Bronchus fibroblast of lung (primary cell): ENCODE measurements around the gene IQCE.

DNA sequence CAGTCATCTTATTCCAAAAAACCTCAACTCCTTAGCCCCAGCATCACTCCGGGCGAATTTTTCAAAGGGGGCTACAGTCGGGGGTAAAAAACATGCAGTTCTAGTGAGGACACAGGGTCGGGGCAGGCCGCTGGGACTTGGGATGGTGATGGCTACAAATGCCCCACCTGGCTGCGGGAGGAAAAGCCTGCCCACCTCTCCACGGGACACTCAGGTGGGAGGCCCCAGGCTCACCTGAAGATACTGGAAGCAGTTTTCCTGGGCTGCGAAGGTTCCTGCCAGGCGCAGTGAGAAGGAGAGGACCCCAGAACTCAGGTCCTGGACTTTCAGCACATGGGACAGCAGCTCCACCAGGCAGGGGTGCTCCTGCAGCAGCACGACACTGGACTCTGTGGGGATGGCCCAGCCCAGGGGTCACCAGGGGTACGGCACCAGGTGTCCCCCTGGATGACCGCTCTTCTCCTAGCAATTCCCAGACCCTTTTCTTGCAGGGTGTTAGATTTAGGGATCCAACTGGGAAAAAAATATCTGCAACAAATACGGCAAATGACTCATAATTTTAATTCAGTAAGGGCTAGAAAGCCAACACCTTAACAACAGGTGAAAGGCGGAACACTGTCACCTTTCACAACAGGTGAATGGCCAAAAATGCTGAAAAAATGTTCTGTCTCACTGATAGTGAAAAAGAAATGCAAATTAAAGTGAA lies 8.1 kb downstream of the BRAT1 start:
- RAMPAGE, long total RNA, result no peak

- RAMPAGE, long total RNA, result no peak
These were observed at the start of gene IQCE for GRCh38 chr7:2558633-2559780. Gene IQCE (plus strand): TSS chr7:2558979.

DNA sequence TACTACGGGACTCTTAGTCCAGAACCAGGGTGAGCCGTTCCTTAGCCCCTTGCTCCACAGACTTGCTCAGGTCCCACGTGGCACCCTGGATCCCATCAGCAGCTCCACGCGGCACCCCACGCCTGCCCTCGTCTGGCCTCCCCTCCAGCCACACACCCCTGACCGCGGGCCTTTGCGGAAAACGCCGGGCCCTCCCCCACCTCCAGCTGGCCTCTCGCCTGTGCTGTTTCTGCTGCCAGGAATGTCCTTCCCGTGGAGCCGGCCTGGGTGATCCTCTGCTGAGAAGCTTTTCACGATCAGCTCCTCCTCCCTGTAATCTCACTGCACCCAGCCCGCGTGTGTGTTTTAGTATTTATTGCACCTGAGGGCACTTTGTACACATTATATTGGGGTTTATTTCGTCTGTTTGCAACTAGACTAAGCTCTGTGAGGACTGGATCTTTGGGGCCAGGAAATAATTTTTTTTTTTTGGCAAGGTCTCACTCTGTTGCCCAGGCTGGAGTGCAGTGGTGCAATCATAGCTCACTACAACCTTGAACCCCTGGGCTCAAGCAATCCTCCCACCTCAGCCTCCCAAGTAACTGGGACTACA lies 10.6 kb upstream of the TTYH3 start:
- RAMPAGE, long total RNA, result no peak

DNA sequence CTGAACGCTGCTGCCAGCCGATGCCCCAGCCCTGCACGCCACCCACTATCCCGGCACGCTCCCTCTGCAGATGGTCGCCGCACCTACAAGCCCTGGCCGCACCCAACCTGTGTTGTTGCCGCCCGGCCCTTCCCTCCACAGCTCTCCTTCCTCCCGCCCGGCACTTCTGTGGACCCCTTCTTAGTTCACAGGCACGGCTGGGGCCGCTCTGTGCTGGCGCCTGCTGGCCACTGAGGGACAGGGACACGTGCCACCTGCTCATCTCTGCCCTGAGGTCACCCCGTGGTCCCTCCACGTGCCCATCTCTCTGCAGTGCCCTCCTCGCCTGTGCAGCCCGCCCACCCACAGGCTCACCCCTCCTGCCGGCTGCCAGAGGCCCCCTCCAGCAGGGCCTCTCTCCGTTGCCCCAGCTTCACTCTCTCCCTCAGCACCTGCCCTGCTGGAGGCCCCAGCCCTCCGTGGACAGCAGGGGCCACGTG lies 26.0 kb upstream of the AMZ1 start:
- RAMPAGE, long total RNA, result no peak

- RAMPAGE, long total RNA, result no peak
These were observed 24.6 kb upstream of the AMZ1 start for GRCh38 chr7:2662973-2664157.

GRCh38 chr7:2667855-2668512 lies 20.0 kb upstream of the AMZ1 start:
- RAMPAGE, long total RNA, result no peak

DNA sequence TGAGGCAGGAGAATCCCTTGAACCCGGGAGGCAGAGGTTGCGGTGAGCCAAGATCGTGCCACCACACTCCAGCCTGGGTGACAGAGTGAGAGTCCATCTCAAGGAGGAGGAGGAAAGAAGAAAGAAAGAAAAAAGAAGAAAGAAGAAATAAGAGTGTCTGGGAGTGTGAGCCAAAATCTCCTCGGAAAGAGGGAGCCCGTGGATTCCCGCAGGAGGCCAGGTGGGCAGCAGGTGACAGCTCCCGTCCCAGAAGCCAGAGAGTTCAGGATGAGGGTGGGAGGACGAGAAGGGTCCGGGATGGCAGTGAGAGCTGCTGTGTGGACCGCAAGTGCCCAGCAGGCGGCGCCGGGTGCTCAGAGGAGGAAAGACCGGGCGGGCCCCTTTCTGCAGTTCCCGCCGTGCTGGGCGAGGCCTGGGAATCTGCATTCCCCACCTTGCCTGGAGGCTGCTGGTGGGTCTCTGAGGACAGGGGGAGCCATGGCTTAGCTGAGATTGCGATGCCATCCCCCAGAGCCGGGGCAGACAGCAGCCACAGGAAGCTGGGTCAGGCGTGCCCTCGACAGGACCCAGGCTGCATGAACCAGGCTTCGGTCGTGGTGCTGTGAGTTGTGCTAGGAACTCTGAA lies 17.1 kb upstream of the AMZ1 start:
- RAMPAGE, long total RNA, result no peak

DNA sequence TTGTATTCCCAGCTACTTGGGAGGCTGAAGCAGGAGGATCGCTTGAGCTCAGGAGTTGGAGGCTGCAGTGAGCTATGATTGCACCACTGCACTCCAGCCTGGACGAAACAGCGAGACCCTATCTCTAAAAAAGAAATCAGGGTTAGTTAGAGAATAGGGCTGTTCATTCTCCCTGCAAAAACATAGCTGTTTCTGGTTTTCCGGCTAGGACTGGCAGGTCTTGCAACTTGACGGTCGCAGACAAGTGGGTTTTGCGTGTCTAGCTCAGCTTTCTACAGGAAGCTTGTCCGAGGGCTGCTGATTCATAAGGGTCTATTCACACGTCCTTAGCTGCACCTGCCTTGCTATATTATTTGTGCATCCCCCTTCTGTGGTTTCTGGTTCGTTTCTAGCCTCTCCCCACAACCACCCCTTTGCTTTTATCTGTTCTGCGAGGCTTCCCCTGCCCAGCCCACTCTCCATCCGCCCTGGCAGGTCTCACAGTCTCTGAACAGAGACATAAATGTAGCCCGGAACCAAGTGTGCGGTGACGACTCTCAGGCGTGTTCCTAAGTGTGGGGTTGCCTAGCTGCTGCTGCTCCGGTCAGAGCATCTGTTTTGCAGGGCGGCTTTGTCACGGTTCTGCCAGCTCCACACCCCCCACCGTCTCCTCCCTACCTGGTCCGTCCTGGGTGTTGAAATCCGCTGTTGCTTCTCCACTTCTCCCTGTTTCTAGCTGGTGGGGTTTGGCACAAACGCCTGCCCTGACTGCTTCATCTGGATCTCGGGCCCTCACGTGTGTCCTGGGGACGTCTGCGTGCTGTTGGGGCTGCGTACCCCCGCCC lies 10.9 kb downstream of the AMZ1 start:
- RAMPAGE, long total RNA, result no peak

GRCh38 chr7:2709483-2710213 lies 21.6 kb downstream of the AMZ1 start:
- RAMPAGE, long total RNA, result no peak

- RAMPAGE, long total RNA, result no peak
These were observed 22.3 kb downstream of the AMZ1 start for GRCh38 chr7:2710259-2710820.

DNA sequence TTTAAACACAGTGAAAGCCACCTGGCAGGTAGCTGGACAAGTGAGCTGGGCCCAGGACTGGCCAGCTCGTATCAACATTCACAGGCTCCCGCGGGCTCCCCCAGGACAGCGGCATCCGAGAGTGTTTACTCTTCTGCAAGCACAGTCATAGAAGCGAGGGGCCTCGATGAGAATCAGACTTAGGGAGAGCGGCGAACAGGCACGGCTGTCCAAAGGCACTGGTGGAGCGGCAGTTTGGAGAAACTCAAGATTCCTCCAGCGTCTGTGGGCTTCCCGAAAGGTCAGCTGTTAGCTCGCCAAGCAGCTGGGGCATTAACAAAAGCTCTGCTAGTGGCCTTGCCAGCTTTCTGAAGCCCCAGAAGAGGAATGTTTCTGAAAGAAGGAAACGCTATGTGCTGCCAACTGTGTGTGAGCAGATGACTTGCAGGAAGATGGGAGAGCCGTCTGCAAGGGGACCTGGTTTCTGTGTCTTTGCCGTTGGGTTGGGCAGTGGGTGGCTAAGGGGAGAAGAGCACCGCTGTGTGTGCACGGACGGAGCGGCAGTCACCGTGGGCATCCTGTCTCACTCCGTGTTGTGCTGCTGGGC lies 41.9 kb downstream of the AMZ1 start:
- RAMPAGE, long total RNA, result no peak

- RAMPAGE, long total RNA, result no peak
These were observed 59.4 kb downstream of the GNA12 start for GRCh38 chr7:2784529-2785349.

GRCh38 chr7:2792045-2792637 lies 52.0 kb downstream of the GNA12 start:
- RAMPAGE, long total RNA, result no peak

GRCh38 chr7:2814448-2815623 lies 29.3 kb downstream of the GNA12 start:
- RAMPAGE, long total RNA, result no peak

GRCh38 chr7:2993684-2994165 lies 49.9 kb downstream of the CARD11 start:
- RAMPAGE, long total RNA, result no peak

DNA sequence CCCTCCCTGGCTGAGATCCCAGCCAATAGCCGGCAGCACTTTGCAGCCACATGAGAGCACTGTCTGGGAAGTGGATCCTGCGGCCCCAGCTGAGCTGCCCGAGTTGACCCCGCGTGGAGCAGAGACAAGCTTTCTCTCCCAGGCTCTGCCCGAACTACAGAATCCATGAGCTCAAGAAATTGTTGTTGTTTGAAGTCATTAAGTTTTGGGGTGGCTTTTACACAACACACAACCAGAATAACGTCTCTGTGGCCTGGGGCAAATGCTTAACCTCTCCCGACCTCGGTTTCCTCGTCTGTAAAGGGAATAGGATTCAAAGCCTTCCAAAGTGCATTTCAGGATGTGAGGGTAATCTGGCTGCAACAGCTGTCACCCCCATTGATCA lies 44.9 kb downstream of the CARD11 start:
- RAMPAGE, long total RNA, result no peak

GRCh38 chr7:3181329-3182189 lies 119.5 kb upstream of the SDK1 start:
- RAMPAGE, long total RNA, result no peak

DNA sequence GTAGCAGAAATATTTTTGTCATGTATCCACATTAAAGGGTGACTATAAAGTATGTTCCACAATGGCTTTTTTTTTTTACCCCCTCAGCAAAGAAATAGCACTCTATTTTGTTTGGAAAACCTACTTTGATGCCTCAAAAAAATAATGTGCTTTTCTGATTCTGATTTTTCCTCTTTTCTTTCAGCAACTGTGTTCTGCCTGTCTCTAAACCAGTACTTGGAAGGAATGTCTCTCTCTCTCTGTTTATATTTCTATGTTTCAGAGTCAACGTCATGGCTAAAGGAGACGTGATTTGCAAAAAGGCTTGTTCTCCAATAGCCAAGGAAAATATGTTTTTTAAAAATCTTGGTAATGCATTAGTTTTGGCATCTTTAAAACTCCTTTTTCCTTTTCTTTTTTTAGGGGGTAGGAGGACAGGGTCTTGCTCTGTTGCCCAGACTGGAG lies 56.0 kb upstream of the SDK1 start:
- RAMPAGE, long total RNA, result no peak

DNA sequence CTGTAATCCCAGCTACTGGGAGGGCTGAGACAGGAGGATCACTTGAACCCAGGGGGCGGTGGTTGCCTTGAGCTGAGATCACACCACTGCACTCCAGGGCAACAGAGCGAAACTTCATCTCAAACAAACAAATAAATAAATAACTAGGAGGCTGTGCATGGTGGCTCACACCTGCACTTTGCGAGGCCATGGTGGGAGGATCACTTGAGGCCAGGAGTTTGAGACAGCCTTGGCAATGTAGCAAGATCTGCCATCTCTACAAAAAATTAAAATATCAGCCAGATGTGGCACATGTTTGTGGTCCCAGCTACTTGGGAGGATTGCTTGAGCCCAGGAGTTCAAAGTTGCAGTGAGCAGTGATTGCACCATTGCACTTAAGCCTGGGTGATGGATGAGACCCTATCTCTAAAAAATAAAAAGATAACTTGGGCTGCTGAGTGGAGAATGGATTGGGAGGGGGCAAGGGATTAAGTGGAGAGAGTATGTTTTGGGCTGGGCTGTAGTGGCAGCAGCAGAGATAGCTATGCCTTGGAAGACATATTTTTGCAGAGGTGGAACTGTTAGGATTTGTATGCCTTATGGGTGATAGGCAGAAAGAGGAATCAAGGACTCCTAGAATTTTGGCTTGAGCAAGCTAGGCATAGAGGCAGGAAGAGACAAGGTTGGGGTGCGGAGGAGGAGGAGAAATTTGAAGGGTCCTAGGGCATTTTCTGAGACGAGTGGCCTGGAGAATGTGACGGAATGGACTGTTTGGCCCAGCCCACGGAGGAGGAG lies 112.7 kb downstream of the SDK1 start:
- RAMPAGE, long total RNA, result no peak

- RAMPAGE, long total RNA, result no peak
These were observed 337.9 kb downstream of the SDK1 start for GRCh38 chr7:3638967-3639266.